Skeletal muscle cell (primary cell): ENCODE data around the gene ATXN7.

DNA sequence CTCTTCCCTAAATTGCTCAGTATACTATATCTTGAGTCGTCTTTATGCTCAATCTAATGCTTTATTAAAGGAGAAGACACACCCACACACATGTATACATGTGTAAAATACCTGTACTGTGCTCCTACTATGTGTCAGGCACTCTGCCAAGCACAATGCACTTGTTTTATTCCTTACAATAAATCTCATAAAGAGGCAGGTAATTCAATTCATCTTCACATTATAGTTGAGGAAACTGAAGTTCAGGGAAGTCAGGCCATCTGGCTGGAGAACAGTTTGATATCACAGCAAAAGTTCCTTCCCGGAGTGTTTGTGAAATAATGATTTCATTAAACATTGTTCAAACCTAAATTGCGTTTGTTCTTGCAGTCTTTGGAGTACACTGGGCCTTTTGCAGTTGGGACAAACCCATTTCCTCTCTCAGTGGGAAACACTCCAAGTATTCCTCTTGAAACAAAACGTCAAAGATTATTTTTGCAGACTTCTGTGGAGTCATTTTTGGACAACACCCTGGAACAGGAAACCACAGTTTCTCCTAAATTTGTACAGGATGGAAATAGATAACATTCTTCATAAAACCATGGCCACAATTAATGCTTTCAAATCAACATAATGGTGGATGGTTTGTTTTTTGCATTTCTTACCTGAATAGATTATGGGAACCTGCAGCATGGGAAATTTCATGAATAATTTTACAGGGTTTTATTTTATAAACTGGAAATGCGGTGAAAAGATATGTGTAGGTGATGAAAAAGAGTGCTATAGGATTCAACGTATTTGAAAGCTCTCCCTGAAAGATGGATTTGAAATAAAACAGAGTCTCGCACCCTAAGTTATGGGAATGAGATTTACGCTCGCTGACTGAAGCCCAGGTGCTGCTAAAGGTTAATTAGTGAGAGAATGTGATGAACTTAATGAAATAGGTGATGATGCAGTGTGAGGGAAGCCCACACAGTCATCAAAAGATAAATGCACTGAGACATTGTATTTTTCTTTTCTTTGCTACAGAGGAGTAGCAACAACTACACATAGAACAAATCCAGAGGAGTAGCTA is 287.6 kb downstream of the PTPRG start:
- RRBS = no CpG with 5 or more reads among the region's 9 CpGs

DNA sequence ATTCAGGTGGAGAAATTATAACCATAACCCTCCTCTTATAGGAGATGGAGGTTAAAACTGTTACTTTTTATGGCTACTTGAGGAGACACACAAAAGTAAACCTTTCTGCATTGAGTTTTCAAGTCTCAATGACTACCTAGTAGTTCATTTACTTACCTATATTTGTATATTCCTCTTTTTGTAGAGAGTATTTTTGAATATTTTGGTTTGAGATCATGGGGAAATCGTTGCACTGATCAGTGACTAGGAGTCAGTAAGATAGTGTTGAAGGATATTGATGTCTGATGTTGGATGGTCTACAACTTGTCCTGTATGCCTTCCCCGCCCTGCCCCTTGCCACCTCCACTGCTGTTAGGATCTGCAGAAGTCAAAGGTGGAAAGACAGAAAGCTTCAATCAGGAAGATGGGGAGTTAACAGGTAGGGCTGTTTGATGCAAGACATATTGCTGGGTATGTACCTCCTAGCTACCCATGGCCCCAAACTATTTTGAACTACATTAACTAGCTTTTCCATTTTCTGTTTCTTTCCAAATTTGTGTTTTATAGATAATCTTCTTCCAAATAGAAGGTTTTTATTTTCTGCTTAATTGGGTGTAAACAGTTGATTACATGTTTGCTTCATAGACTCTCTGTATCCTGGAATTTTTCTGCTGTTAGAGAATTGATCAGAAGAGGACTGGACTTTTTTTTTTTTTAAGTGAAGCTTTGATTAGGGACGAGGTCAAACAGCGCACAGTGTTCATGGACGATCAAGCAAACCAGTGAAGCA is 325.0 kb downstream of the PTPRG start:
- RRBS = no CpG with 5 or more reads among the region's 5 CpGs

DNA sequence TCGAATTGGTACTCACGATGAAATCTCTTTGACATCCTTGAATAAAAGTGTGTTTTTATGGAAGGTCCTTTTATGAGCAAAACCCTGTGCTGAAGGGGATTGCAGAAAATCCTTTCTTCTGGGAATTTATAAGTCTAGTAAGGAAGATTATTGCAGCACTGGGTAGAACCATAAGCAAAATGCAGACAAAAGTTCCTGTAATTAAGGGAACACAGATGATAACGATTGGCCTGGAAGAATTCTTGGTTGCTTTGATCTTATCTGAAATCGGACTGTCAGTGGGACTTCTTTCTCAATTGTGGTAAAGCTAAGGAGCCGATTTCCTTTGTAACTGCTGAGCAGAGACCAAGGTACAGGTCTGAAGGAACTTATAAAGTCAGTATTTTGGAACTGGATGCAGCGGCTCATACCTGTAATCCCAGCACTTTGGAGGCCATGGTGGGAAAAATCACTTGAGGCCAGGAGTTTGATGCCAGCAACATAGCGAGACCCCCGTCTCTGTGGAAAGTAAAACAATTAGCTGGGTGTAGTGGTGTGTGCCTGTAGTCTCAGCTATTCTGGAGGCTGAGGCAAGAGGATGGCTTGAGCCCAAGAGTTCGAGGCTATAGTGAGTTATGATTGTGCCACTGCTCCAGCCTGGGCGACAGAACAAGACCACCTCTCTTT is 346.2 kb downstream of the PTPRG start:
- RRBS = no CpG with 5 or more reads among the region's 10 CpGs

GRCh38 chr3:61956227-61956776 is 362.5 kb upstream of the C3orf14 start:
- RRBS = no CpG with 5 or more reads among the region's 6 CpGs

GRCh38 chr3:62031174-62031624 is 287.6 kb upstream of the C3orf14 start:
- RRBS = no CpG with 5 or more reads among the region's 7 CpGs

DNA sequence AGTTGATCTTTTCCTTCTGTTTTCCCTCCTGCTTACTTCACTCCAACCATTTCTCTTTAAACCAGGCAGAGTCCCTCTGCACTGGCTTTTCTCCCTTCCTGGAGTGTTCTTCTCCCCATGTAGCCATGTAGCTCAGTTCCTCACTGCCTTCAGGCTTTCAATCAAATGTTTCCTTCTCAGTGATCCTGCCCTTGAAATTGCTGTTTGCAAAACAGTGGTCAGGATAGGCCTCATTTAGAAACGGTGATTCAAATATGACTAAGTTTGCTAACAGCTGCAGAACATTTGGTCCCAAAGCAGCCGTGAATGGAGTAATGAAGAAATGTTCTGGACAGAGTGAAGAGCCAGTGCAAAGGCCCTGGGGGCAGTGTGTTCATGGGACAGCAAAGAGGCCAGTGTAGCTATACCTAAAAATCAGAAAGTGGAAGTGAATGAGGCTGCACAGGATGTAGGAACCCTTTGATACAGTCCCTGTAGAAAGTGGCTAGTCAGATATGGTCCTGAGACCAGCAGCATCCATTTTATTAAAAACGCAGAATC is 168.9 kb upstream of the C3orf14 start:
- RRBS = no CpG with 5 or more reads among the region's 3 CpGs

DNA sequence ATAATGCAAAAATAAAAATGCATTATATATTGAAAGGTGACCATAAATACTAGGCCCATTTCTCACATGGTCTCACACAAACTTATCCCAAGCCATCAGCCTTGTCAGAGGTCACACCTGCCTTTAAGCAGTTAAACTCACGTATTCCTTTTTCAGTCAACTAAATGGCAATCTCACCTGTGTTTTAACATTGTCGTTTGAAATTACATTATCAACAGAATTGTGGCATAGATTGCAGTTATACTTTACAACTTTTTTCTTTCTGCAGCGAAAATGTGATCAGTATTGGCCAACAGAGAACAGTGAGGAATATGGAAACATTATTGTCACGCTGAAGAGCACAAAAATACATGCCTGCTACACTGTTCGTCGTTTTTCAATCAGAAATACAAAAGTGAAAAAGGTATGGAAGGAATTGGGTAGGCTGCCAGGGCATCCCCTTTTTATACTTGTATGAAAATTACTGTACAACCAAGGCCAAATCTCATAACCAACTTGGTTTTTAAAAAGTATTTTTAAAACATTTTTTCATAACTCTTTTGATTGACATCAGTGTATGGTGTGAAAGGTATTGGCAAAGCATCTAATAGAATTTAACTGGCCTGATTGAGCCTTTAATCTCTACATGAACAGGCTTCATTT is 49.9 kb upstream of the C3orf14 start:
- RRBS = no CpG with 5 or more reads among the region's 6 CpGs

- RRBS = no CpG with 5 or more reads among the region's 8 CpGs
Observed at GRCh38 chr3:62587213-62587720, 213.9 kb upstream of the FEZF2 start.

- RRBS = no CpG with 5 or more reads among the region's 8 CpGs
Observed at GRCh38 chr3:62940839-62941536, 65.8 kb upstream of the CADPS start.

GRCh38 chr3:63863682-63864055 is at the start of gene ATXN7:
ATXN7 (plus strand) TSS chr3:63863867.
- RRBS = 4% methylated on average over 4 of the region's 67 CpGs

DNA sequence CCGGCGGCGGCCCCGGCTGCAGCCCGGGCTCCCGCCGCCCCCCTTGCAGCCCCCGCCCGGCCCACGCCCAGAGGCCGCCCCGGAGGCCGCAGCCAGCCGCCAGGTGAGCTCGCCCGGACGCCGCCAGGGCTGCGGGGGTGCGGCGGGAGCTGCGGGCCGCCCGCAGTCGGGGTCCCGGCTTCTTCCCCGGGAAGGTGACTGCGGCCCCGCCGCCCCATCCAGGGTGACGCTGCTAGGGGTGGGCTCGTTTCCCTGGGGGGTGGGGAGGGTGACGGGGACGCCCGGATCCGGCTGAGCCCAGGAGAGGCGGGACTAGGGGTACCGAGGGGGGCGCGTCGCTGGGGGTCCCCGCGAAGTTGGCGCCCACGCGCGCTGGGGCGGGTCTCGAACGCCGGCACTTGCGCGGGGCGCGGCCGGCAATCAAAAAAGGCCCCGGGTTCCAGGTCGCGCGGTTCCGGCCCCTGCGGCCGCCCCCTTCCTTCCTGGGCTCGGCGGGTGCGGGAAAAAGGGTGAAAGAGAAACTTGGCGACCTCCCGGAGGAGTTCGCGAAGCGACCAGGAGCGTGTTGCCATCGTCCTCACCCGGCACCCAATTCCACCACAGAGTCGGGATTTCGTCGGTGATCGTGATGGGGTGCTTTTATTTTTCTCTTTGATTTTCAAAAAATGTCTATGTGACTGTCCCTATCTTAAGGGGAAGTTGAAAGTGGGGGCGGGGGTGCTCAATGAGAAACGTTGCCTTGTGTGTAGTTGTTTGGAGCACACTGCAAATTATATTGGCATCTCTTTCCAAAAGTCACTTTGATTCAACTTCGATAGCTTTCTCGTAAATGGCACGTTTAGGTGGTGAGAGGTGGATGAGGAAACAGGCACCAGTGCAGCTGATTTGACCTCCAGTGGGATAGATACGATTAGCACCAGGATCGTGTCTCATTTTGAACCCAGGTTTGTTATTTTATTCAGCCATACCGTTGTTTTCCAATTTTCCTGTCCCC is 686 bp downstream of the ATXN7 start:
- RRBS = under 1% methylated on average over 23 of the region's 86 CpGs

DNA sequence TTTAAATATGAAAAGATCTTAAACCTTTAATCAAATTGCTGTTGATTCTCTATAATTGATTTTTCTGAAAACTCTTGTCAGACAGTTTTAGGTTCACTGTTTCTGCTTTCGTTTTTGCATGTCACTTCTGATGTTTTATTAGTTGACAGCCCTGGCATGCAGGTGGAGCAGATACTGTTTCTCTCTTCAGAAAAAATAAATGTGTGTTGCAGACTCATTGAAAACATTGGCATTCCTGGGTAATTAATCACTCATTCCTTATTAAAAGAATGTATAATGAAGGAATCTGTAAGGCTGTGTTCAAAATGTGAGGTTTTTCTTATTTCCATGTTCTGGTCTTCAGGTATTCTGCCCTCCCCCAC is 54.4 kb downstream of the PSMD6 start:
- RRBS = no CpG with 5 or more reads among the region's 1 CpG

- RRBS = no CpG with 5 or more reads among the region's 12 CpGs
Observed at GRCh38 chr3:63995860-63996522, 27.3 kb downstream of the PSMD6 start.

DNA sequence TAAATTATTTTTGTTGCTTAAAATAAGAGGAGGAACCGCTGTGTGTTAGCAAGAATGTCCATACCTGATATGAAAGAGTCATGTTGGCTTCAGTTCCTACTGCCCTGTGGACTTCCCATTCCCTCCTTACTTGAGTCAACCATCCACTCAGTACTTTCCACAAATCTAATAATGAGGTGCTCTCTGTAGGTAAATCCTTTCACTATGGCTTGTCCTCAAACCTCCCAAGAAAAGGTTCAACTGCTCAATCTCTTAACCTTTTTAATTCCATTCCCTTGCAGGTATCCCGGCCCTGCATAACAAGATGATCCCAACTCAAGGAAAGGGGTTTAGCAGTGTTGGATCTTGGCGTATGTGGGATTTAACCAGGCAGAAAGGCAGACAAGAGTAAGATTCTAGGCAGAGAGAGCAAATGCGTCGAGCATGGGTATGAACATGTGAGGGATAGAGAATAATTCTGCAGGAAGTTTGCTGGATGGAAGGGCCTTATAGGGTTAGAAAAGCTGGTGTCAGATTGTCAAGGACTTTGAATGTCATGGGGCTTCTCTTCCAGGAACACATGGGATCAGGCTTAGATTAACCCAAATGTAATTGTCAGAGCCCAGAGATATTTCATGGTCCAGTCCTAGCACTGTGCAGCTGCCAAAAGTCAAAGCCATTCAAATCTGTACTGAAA is 19.1 kb downstream of the PSMD6 start:
- RRBS = no CpG with 5 or more reads among the region's 5 CpGs

DNA sequence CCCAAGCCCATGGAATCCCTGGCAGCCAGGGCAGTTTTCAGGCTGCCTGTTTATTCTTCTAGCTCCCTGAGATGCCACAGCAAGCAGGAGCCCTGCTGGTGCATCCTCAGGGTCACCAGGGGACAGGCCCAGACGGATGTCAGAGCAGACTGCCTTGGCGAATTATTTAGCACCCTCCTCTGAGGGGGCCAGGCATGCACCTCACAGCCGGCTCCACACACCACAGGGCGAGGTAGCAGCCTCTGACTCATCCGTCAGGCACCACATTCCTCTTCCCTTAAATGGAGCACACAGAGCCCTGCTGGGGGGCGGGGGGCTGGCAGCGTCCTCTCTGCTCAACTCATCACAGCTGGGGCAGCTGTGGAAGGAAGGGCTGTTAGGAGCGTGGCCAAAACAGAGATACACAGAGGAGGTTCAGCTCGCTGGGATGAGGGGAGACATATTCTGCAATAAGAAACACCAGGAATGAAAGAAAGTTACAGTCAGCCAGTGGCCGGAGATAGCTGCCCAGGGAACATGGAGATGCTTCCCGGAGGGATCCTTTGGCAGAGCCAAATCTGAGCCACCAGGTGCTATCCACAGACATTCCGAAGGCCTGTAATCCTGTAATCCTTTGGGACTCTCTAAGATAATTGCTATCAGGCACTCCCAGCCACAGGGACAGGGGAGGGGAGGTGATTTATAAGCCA is 13.8 kb upstream of the PRICKLE2 start:
- RRBS = 0% methylated on average over 1 of the region's 12 CpGs

DNA sequence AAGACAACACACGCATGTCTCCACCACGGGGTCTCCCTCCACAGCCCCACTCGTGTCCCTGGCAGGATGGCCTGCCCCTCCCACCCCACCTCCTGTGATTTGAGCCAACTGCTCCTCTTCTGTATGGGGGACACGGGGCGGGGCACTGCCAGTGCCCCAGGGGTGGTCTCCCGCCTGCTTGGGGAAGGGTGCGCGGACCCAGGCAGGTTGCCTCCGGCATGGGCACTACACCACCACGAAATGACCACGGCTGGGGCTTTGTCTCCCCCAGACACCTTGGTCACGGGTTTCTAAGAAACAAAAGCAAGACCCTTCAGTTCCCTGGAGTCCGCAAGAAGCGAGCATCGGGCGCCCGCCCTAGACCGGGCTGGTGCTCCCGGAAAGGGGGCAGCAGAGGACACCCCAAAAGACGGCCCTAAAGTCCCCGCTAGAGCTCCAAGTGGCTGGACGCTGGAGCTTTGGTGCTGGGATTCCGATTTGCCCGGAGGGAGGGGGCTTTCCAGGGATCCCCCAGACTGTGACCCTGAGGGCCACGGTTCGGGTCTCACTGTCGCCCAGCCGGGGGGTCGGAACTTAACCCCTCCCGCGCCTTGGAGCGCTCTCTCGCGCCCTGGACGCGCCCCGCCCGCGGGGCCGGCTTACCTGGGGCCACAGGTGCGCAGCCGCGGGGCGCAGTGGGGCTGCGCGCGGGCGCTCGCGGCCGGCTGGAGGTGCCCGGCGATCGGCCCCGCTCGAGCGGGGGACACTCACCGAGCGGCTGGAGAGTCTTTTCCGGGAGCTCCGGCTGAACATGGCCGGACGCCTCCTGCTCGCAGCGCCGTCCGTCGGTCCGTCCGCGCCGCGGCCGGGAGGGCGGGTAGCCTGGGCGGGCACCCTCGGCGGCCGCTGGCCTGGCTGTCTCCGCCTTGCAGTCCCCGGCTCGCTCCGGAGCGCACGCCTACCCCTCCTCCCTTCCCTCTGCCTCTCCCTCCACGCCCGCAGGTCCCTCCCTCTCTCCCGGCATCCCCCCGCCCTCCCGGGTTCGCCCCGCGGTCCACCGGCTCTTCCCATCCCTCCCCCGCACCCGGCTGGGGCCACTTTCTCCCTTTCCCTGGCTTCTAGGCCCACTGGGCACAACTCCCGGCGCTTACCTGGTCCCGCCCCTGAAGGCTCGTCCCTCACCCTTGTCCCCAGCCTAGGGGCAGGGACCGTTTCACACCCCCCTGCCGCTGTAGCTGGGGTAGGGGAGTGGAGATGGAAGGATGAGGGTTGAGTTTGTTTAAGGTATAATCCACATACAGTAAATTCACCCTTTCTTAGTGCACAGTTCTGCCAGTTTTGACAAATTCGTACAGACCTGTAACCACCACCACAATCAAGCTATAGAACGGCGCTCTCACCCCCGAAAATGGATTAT is 219.8 kb upstream of the PRICKLE2 start:
- RRBS = 1% methylated on average over 64 of the region's 106 CpGs

DNA sequence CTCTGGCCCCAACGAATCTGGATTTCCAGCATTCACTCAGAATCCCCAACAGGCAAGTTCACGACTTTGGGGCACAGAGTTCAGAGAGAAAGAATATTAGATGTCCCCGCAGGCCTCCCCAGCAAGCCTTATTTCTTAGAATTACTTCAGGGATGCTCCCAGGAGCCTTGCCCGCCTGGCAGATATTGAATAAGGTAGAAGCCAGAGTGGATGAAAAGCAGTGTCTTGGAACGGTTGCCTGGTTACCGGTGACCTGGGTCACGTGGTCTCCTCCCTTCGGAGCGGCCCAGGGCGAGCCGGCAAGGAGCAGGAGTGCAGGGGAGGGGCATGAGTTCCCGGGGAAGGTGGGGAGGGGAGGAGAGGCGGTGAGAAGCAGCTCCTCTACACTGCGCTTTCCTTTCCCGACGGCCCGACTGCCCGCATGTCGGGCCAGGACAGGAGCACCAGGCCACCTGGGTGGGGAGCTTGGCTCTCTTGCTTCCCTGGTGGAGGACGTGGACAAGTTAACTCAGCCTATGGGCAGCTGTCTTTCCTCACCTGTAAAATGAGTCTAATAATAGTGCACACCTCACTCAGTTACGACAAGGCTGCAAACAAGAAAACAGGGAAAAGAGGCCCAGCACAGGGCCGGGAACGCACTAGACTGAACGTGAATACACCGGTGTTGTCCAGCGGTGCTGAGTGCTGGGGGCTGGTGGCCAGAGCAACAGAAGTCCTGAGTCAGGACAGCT is 198.4 kb downstream of the ADAMTS9 start:
- RRBS = 10% methylated on average over 7 of the region's 26 CpGs

GRCh38 chr3:64568340-64568644 is 119.5 kb downstream of the ADAMTS9 start:
- RRBS = no CpG with 5 or more reads among the region's 6 CpGs

DNA sequence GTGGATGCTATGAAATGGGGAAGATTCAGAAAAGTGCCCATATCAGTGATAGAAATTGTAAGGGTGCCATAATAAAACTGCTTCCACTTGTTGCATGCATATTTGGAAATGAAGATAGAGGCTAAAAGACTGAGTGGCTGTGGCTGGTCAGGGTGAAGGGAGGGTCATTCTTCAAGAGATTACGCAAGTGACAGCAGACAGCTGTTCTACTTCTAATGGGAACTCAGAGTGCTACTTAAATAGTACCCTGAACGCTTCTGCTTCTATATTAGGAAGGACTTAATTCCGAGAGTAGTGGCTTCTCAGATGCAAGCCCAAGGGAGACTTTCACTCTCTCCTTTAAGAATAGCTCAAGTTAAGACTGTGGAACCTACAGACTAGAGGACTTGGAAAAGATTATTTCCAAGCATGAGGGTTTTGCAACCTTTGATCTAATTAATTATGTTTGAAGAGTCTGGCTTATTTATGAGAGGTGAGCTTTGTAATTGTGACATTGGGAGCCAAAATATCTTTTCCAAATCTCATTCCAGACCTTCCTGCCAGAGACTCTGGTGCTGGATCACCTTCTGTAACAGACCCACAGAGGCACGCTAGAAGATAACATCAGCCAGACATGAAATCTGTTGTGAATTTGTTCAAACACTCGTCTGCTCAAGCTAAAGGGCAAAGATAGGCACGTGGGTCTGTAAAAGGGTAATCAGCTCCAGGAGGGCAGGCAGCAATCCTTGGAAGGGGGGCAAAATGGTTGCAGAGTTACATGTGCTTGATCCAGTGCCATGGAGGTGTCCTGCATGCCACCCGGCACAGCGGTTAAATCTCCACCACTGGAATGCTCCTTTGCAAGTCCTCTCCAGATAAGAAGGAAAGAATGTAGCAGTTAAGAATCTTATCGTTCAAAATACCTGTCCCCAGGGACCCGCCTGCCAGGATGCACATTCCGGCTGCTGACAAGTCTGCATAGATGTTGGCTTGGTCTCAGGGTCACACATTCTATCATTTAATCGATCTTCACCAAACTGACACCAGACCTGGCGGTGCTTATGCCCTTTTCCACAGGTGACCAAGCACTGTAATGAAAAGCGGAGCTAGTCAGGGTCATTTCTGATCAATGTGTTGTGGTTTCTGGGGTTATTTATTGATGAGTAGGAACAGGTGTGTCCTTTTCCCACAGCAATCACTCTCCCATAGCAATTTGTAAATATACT is 75.0 kb downstream of the ADAMTS9 start:
- RRBS = no CpG with 5 or more reads among the region's 14 CpGs

- RRBS = no CpG with 5 or more reads among the region's 13 CpGs
Observed at GRCh38 chr3:64944949-64945903, 257.4 kb upstream of the ADAMTS9 start.